Progenitor cell of endocrine pancreas (in vitro differentiated cells): ENCODE results near the gene KL.

DNA sequence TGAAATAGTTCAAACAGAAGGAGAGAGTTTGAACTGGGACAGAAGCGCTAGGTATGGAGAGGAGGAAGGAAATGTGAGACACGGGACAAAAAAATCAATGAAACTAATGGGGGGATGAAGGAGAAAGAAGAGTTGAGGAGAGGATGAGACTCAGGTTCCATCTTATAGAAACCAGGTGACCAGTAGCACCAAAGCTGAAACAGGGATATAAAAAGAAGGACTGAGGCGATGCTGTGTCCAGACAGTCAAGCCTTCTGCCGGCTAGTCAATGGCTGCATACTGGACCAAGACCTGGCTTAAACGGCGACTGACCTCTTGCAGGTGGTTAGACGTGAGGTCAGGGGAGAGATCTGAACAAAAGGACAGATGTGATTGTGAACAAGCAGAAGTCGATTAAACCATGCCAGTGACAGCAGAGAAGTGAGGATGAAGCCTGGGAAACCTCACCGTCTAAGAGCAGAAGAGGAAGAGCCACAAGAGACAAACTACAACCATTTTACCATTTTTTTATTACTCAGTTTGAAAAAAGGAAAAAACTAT, 24.4 kb downstream of the ZAR1L start:
- PRO-cap, result no peak

DNA sequence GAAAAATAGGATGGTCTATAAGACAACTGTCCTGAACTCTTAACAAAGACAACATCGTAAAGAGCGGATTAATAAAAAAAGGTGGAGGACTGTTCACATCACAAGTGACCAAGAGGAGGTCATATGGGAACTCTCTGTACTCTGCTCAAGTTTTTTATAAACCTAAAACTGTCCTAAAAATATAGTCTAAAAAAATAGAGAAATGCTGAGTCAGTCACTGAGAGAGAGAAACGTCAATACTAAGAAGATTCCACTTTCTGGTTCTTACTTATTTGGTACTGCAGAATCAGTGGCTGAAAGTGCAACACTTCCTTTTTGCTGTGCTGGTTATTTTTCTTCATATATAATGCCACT, 44.1 kb upstream of the N4BP2L1 start:
- PRO-cap, result no peak

DNA sequence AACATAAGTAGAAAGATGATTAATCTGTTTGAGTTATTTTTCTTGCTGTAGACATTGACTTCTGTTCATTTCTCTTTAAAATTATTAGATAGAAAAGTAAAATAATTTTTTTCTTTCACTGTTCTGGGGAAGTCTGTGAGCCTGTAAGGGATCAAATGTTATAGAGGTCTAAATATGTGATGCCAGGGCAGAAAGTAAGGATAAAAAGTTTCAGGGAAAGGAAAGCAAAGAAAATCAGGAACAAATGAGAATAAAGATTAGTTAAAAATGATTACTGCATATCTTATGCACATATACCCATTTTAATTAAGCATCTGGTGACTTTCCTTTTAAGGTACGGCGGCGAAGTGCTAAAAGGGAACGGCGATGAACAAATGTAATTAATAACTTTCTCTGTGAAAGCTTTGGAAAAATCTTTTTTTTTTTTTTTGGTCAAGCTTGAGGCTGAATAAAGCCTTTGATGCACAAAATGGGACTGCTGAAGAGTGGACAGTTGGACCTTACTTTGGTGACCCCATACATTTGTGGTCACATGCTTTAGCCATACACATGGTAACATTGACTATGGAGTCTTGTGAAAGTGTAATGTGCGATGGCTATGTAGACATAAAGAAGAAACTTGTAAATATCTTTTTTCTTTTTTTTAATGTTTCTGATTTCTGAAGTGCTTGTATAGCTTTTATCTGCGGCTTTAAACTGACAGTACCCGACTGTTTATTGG, 188.6 kb downstream of the PDS5B start:
- PRO-cap, result no peak

GRCh38 chr13:32845945-32846480, 170.2 kb upstream of the KL start:
- PRO-cap, result no peak

- PRO-cap, result no peak
Measured at GRCh38 chr13:32902677-32903413, 113.4 kb upstream of the KL start.

DNA sequence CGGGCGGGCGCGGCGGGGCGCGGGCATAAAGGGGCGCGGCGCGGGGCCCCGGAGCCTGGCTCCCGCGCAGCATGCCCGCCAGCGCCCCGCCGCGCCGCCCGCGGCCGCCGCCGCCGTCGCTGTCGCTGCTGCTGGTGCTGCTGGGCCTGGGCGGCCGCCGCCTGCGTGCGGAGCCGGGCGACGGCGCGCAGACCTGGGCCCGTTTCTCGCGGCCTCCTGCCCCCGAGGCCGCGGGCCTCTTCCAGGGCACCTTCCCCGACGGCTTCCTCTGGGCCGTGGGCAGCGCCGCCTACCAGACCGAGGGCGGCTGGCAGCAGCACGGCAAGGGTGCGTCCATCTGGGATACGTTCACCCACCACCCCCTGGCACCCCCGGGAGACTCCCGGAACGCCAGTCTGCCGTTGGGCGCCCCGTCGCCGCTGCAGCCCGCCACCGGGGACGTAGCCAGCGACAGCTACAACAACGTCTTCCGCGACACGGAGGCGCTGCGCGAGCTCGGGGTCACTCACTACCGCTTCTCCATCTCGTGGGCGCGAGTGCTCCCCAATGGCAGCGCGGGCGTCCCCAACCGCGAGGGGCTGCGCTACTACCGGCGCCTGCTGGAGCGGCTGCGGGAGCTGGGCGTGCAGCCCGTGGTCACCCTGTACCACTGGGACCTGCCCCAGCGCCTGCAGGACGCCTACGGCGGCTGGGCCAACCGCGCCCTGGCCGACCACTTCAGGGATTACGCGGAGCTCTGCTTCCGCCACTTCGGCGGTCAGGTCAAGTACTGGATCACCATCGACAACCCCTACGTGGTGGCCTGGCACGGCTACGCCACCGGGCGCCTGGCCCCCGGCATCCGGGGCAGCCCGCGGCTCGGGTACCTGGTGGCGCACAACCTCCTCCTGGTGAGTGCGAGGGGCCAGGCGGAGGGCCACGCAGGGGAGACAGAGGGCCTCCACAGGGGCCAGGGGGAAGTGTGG, at the start of gene KL:
TSS of gene KL (plus strand) at position 54 of the 965 bp plus-strand sequence.
- PRO-cap, result no peak

DNA sequence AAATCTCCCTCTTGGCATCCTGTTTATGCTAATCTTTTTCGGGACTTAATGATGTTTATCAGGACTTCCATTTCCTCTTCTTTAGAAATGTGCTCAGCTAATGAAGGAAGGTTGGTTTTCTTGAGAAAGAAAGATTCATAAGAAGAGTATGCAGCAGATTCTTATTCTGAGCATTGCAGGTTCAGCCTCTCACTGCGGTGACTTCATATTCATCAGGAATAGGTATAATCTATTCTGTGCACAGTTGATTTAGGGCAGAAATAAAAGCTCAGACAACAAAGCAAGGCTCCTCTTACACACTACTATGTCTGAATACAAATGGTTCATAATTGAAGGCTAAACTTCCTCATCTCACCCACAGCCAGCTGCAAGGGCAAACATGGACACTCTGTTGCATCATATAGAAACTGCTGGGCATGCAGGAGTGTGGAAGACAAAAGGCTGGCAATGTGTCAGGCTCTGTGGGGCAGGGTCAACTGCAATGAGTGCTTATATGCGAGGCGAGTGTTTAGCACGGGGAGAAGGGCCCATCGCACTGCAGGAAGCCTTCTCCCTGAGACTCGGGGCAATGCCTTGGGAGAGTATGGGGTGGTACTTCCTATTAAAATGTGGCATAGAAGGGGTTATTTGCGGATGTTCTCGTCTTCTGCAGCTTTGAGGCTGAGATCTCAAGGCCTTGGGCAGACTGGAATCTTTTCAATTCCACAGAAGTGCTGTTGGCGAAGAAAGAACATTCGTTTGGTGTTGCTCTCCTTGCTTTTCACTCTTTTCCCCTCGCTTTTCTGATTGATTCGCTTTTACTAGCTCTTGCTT, 107.3 kb downstream of the KL start:
- PRO-cap, result no peak

DNA sequence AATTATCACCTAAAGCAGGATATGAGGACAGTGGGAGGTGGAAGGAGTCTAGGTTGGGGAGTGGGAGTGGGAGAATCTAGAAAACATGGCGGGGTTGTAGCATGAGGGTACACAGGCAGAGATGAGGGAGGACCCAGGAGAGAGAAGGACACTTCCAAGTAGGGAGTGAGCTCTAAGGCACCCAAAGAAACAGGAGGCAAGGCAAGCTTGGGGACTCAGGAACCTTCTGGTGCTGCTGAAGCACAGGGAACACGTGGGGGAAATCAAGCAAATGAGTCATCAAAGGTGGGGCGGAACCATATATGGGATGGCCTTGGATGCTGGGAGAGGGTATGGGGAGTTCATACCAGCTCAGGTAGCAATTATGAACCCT, 77.4 kb downstream of the STARD13 start:
- PRO-cap, result no peak

DNA sequence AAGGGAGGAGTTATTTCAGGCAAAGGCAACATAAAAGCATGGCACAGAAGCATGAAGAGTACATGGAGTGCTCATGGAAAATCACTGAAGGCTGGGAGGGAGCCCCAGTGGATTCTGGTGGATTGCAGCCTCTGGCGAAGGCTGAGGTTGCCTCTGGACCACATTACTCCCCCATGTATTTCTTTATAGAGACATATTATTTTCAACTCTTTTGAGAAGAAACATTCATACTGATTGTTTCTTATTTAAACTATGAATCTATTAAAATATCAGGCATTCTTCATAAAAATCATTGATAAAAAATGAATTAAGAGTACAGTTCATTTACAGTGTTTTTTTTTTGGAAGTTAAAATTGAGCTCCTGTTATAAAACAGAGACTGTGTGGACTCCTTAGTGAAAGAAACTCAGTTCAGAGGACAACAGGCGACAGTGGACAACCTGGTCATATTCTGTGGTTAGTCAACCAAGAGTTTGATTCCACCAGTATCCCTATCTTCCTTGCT, 57.4 kb downstream of the STARD13 start:
- PRO-cap, result no peak

- PRO-cap, result no peak
Measured at GRCh38 chr13:33263322-33263964, 22.1 kb downstream of the STARD13 start.

- PRO-cap, result no peak
Measured at GRCh38 chr13:33343733-33344112, 58.2 kb upstream of the STARD13 start.

DNA sequence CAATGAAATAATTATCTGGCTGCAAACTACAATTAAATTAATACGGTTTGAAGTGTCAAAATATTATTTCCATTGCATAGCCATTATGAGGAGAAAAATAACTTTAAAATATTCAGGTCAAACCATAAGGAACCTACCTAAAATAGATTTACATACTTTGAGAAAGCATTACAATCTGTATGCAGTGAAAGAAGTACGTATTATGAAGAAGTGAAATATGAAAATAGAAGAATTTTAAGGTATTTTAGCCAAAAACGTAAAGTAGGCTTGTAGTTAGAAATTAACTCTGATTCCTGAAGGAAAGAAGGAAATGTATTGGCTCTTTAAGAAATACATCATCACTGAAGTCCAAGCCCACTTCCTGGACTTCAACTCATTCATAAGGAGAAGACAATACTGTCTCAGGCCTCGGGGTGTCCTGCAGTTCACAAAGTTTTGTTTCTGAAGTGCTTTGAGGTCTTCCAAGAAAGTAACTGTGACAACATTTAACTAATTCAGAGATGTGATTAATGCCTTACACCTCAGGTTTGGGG, 65.6 kb upstream of the STARD13 start:
- PRO-cap, result no peak

DNA sequence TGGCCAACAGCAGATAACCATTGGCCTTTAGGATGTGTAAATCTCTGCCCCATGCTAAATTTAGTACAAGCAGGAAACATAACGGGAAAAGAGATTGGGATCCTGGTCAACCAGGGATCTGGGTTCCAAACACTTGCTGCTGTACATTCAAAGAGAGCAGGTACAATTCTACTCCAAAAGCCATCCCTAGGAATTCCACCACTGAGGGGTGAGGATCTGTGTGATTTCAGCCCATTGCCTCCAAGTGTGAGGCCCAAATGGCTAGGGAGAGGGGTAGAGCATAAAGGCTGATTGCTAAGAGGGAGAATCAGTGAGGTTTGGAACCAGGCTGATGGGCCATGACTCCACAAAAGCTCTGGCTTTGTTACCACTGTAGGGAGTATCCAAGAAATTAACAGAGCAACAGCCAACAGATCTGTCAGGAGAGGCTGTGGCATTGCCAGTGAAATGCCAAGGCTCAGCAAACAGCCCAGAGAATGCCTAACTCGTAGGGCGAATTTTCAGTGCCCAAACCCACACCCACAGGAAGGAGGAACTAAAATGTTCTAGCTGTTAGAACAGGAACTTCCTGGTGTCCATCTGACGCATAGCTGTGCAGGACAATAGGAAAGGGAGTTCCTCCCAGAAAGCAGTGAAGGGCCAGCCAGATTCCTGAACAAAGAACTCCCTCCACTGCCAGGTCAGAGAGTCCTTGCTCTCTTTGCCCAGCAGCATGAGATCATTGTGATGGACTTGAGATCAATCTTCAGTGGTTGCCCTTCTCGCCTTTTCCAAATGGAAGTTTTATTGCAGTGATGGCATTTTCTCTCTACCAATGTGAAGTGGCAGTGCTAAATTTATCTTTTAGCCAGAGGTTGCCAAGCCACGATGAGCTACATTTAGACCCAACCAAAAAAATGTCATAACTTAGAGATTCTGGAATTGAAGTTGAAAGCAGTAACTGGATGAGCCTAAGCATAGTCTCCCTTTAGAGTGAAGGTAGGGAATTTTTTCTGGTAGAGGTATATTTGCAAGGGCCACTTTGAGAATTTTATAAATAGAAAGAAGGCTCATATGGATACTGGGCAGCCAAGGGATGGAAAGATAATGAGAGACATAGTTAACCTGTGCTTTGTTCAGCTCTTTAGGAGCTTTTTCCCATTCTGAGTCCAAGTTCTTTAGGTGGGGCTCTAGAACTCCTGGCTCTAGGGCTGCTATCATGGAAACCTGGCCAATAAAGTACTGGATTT, 224.2 kb upstream of the STARD13 start:
- PRO-cap, result no peak

GRCh38 chr13:33536946-33537639, 251.5 kb upstream of the STARD13 start:
- PRO-cap, result no peak

- PRO-cap, result no peak
Measured at GRCh38 chr13:33610365-33610690, 207.6 kb upstream of the RFC3 start.

- PRO-cap, result no peak
Measured at GRCh38 chr13:34151986-34152359, 334.0 kb downstream of the RFC3 start.

GRCh38 chr13:34155692-34156683, 338.0 kb downstream of the RFC3 start:
- PRO-cap, result no peak

DNA sequence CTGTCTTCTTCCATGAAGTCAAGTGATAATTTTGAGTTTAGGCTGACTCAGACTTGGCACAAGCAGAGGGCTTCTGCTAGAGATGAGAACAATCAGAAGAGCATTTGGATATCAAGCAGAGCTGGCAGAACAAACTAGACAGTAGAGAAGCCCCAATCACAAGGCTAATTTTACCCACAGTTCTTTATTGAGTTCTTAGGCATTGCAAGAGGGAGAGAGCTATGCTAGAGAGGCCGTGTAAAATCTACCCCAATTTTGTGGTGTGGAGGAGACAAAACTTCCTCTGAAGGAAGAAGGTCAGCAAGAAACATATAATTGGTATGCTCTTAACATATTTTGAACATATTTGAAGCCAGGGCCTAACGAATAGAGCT, 383.7 kb downstream of the RFC3 start:
- PRO-cap, result no peak

DNA sequence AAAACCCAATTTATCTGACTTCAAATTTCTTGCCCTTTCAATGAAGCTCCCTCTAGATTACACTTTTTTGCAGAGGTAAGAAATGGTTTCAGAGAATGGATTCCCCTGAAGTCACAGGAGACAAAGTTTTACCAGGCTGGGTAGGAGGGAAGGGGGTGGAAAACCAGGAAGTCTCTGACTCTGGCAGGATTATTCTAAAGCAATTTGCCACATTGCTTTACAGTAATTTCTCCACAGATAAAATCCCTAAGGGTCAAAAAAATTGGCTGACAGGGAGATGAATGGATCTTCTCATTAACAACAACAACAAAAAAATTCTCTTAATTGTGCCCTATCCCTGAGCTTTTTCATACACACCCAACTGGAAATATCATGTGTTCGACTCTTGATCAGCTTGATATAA, 403.6 kb upstream of the NBEA start:
- PRO-cap, result no peak

DNA sequence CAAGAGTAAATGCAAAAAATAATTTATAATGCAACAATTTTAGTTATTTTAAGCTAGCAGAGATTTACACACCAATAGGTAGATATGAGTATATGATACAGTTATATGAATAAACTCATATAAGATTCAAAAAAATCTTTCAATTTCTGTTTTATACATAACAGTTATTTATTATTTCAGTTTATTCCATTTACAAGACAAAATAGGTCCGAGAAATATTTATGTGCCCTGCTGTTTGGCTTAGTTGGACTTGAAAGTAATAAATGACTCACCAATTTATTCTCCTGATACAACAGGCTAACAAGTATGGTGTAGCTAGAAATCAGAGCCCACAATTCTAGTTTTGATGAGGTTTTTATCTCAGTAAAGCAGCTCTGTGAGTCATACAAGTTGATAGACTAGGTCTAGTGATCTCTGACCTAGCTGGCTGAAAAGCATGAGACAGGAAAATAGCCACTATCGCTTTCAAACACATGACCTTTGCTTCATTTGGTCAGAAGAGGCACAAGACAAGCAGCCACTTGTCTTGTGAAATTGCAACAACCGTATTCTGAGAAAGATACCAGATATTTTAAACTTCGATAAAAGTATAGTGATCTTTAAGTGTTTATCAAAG, 126.9 kb downstream of the MAB21L1 start:
- PRO-cap, result no peak